ENCODE measurements around a stretch of chr10.

DNA sequence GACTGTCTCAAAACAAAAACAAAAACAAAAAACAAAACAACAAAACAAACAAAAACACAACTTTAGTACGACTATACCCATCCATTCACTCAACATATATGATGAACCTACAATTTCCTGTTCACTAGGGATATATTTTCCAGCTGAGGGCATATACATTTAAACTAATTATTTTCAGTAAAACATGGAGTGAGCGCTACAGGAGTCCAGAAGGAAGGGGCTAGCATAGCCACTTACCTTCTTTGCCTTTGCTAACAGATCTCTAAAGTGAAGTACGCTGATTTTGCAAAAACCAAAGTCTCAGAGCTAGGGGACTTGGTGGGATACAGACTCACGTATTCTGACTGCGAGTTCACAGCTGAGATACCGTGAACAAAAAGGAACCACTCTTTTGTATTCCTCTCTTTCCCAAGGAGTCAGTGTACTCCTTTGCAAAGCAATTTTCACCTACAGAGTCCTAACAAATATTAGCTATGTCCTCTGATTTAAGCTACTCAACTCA is 867 bp downstream of the CDNF start:
- RRBS: no CpG with 5 or more reads among the region's 6 CpGs

DNA sequence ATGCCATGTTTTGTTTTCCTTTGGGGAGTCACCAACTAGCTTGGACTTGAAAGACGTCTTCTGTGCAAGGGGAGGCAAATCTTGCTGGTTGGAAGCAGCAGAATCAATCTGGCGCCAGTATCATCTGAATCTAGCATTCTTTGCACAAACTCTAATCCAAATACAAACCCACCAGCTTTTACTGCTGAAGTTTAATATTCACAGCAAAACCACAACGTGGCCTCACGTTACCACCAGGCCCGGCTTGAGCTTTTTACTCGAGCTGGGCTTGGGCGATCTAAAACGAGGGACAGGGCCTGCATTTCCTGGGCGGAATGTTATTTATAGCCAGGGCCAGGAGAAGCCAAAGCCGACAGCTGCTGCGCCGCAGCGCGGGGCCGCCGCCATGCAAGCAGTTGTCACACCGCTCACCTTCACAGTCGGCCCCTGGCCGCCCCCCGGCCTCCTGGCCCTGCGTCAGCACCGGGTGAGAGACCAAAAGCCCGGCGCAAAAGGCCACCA is 366 bp downstream of the CDNF start:
- RRBS: no CpG with 5 or more reads among the region's 24 CpGs

DNA sequence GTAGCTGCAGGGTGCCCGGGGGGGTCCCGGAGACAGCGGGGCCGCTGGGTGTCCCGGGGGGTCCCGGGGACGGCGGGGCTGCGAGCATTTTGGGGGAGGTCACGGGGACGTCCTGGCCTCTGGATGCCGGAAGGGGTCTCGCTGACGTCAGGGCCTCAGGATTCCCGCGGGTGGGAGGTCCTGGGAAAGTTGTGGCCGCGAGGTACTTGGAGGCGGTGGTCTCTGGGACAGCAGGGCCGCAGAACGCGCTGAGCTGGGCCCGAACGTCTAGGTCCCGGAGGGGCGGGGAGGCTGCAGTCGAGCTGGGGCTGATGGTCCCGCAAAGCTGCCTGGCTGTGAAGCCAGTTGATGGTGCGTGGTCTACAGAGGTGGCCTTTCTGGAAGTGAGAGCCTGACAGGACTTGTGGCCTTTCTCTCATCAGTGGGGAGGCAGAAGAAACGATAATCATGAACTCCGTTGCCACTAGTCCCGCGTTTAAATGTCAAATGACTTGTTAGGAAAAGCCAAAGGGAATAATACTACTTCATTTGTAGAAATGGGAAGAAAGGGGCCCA is 714 bp downstream of the HSPA14 start:
- RRBS: 2% methylated on average over 7 of the region's 33 CpGs

GRCh38 chr10:15046600-15047427 is 3.1 kb downstream of the OLAH start:
- RRBS: 57% methylated on average over 1 of the region's 11 CpGs

DNA sequence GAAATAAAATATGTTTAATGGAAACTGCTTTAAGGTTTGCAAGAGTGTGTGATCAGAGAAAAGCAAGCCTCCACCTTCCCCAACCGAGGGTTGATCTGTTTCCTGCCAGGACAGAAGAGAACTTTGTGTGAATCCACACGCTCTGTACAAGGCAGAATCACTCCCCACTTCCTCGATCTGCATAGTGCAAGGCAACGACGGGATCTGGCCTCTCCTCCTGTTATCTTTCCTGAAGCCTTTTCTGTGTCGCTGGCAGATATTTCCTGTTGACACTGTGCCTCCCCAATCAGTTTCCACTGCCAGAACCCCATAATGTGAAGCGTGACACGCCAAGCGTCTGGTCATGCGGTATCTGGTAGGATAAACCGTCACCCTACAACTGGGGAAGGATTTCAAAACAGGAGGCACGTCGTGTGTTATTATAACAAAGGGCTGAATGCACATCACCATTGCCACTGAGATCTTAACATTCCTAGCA is 57.3 kb downstream of the FAM171A1 start:
- RRBS: no CpG with 5 or more reads among the region's 13 CpGs

GRCh38 chr10:15333852-15334449 is 37.1 kb downstream of the FAM171A1 start:
- RRBS: no CpG with 5 or more reads among the region's 6 CpGs

GRCh38 chr10:15374146-15374746 is 3.2 kb upstream of the FAM171A1 start:
- RRBS: no CpG with 5 or more reads among the region's 4 CpGs

- RRBS: no CpG with 5 or more reads among the region's 4 CpGs
These were observed 127.8 kb upstream of the RSU1 start for GRCh38 chr10:16944923-16945518.

DNA sequence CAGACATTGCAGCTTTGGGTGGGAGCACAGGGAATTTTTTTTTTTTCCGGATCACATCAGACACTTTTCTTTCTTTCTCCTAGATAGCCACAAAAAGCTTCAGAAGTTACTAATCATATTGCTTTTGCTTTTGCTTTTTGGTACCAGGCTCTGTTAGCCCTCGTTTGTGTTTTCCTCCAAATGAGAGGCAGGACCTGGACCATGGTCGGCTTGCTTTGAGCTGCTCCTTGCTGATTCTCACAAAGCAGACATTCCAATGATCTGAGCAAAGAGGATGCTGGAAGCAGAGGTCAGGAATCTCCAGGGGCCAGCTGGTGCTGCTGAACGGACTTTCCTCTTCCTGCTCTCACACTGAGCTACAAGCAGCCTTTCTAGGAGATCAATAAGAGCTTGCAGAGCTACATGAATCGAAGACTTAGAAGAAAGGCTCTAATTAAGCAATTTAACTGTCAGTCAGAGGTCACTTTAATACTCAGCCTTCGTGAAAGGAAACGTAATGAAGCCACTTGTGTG is 151.1 kb upstream of the RSU1 start:
- RRBS: no CpG with 5 or more reads among the region's 7 CpGs

GRCh38 chr10:17022448-17023255 is 107.0 kb downstream of the CUBN start:
- RRBS: no CpG with 5 or more reads among the region's 12 CpGs

DNA sequence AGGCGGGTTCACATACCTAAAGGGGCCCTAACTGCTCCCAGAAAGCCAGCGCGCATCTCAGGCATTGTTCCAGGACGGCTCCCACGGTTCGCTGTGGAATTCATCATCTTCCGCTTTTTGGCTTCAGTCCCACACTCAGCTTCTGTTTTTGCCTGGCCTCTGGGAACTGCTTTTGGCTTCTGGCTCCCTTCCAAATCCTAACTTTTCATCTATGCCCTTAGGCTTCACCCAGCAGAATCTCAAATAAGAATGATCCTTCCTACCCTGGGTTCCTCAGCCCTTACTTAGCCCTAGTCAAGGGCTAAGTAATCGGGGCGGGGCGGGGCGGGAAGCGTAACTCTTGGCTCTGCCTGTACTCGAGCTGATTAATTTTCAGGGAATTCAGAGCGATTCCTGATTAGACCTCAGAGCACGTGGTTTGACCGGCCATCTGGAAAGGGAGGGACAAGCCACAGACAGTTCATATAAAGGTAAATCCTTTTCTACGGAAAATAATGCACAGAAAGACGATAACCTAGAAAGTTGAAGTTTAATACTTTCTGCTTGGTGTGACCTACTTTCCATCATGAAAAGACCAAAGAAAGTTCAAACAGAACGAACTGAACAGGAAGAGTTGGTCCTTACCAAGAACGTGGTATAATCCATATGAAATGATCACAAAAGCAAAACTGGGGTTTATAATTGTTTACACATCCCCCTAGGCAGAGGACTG is 105.6 kb downstream of the ST8SIA6 start:
- RRBS: no CpG with 5 or more reads among the region's 20 CpGs

DNA sequence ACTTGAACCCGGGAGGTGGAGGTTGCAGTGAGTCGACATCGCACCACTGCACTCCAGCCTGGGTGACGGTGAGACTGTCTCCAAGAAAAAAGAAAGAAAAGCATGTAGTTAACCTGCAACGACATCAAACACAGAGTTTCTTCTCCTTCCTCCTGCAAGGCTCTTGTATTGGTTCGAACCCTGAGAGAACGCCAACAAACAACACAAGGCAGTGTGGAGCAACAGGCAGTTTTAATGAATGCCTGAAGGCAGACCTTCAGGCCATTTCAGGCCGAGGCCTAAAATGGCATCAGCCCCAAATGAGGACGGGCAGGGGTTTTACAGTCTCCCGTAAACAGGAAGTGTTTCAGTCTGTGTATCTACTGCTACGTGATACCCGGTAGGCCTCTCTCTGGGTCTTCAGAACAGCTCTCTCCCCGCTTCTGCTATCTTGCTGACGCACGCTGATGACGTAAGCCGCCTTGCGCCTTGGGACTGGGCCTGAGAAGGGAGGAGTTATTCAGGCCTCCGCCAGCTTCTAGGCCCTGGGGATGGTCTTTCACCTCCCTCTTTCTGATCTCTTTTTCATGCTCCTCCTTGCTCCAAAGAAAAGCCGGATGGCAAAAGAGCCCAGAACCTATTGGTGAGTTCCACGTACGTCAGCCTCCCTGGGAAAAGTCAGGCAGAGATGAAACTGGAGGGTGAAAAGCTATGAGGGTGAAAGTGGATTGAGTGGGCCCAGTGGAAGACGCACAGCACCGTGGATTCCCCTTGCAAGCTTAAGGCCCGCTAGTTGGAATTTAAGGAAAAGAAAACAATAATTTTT is 67.7 kb downstream of the ST8SIA6 start:
- RRBS: no CpG with 5 or more reads among the region's 25 CpGs

- RRBS: no CpG with 5 or more reads among the region's 19 CpGs
These were observed 25.9 kb downstream of the ST8SIA6 start for GRCh38 chr10:17428167-17429138.

DNA sequence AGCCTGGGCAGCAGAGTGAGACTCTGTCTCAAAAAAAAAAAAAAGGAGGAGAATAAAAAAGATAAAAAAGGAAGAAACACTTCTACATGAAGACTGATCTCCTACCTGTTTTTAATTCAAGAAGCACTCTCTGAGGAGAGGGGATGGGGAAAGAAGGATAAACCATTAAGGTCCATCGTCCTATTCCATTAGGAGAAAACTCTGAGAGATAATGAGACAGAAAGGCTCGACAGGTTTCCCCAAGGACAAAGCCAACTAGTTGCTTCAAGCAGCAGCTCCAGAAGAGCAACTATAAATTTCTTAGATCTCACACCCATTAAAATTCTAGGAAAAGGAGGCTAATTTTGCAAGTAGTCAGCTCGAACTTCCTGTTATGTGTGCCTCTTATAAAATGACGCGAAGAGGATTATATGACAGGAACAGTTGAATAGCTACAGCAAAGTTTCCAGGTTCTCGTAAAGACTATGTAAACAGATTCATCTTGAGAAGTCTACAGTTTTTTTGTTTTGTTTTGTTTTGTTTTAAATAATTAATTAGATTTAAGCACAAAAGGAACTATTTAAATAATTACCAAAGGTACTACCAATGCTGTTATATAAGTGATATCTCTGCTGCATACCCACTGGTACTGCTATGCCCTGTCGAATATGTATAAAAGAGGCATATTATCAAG is 52.0 kb upstream of the ST8SIA6 start:
- RRBS: no CpG with 5 or more reads among the region's 7 CpGs

GRCh38 chr10:17648171-17648932 is 4.4 kb downstream of the STAM start:
- RRBS: no CpG with 5 or more reads among the region's 11 CpGs

- RRBS: no CpG with 5 or more reads among the region's 9 CpGs
These were observed 4.9 kb downstream of the TMEM236 start for GRCh38 chr10:17756723-17757542.

GRCh38 chr10:18393490-18393886 is 253.3 kb downstream of the CACNB2 start:
- RRBS: no CpG with 5 or more reads among the region's 4 CpGs

DNA sequence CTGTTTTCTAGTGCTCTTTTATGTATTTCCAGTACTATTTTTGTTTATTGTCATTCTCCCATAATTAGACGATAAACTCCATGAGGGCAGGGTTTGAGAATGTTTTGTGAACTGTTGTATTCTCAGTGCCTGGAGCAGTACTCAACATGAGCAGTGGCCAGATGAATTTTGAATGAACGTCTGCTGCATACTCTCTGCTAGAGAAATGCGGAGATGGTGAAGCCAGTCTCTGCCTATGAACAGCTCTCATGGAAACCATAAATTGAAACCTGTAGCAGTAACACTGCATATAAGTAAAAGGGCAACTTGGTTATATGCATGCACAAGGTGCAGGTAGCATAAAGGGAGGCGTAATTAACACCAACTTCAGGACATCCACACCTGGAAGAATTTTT is 130.5 kb downstream of the NSUN6 start:
- RRBS: no CpG with 5 or more reads among the region's 4 CpGs

DNA sequence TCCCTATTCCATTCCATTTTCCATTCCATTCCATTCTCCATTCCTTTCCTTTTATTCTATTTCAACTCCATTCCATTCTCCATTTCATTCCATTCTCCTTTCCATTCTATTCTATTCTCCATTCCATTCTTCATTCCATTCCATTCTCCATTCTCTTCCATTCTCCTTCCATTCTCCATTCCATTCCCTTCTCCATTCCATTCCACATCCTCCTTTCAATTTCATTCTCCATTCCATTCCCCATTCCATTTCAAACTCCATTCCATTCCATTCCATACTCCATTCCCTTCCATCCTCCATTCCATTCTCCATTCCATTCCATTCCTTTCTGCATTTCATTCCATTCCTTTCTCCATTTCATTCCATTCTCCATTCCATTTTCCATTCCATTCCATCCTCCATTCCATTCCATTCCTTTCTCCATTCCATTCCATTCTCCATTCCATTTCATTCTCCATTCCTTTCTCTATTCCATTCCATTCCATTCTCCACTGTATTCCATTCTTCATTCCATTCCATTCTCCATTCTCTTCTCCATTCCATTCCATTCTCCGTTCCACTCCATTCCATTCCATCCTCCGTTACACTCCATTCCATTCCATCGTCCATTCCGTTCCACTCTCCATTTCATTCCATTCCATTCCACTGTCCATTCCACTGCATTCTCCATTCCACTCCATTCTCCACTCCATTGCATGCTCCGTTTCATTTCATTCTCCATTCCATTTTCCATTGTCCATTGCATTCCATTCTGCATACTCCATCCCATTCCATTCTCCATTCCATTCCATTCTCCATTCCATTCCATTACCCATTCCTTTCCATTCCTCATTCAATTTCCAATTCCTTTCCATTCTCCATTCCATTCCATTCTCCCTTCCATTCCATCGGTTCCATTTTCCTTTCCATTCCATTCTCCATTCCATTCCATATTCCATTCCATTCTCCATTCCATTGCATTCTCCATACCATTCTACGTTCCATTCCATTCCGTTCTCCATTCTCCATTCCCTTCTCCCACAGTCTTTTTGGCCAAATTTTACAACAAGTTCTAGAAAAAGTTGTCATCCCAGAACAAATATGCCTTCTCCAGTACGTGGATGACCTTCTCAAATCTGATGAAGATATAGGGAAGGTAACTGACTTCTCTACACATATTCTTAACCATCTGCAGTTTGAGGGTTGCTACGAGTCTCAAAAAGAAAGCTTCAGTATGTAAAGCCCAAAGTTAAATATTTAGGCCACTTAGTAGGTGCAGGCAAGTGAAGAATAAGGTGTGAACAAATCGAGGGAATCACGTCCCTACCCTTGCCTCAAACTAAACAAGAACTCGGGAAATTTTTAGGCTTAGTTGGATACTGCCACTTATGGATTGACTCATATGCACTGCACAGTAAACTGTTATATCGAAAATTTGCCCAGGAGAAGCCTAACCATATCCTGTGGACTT is 78.3 kb downstream of the NSUN6 start:
- RRBS: no CpG with 5 or more reads among the region's 14 CpGs

DNA sequence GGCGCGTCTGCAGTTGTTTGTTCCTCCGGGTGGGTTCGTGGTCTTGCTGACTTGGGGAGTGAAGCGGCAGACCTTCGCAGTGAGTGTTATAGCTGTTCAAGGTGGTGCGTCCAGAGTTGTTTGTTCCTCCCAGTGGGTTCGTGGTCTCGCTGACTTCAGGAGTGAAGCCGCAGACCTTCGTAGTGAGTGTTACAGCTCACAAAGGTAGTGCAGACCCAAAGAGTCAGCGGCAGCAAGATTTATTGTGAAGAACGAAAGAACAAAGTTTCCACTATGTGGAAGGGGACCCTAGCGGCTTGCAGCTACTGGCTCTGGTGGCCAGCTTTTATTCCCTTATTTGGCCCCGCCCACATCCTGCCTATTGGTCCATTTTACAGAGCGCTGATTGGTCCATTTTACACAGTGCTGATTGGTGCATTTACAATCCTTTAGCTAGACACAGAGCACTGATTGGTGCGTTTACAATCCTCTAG is 64.9 kb downstream of the NSUN6 start:
- RRBS: no CpG with 5 or more reads among the region's 17 CpGs